Metastatic Liver Carcinoma in the Adrenal Gland (tissue), 2 donors: ENCODE measurements around the gene DHRSX.

- PRO-cap, 2 experiments: peak in 2 of 2 experiments; most common plus-strand start chrX:265103 (in 2); most common minus-strand start chrX:264963 (in 2)
Observed at GRCh38 chrX:264815-265381, 16.3 kb upstream of the PLCXD1 start.

GRCh38 chrX:341128-341745 is 22.6 kb upstream of the GTPBP6 start:
- PRO-cap, 2 experiments: no peak in any of the 2 experiments

- PRO-cap, 2 experiments: peak in 2 of 2 experiments; most common plus-strand start chrX:1392905 (in 2); most common minus-strand start chrX:1392953 (in 2)
Observed at GRCh38 chrX:1392259-1393222, 628 bp upstream of the SLC25A6 start.

GRCh38 chrX:1420866-1421377 is 29.0 kb upstream of the SLC25A6 start:
- PRO-cap, 2 experiments: no peak in any of the 2 experiments

DNA sequence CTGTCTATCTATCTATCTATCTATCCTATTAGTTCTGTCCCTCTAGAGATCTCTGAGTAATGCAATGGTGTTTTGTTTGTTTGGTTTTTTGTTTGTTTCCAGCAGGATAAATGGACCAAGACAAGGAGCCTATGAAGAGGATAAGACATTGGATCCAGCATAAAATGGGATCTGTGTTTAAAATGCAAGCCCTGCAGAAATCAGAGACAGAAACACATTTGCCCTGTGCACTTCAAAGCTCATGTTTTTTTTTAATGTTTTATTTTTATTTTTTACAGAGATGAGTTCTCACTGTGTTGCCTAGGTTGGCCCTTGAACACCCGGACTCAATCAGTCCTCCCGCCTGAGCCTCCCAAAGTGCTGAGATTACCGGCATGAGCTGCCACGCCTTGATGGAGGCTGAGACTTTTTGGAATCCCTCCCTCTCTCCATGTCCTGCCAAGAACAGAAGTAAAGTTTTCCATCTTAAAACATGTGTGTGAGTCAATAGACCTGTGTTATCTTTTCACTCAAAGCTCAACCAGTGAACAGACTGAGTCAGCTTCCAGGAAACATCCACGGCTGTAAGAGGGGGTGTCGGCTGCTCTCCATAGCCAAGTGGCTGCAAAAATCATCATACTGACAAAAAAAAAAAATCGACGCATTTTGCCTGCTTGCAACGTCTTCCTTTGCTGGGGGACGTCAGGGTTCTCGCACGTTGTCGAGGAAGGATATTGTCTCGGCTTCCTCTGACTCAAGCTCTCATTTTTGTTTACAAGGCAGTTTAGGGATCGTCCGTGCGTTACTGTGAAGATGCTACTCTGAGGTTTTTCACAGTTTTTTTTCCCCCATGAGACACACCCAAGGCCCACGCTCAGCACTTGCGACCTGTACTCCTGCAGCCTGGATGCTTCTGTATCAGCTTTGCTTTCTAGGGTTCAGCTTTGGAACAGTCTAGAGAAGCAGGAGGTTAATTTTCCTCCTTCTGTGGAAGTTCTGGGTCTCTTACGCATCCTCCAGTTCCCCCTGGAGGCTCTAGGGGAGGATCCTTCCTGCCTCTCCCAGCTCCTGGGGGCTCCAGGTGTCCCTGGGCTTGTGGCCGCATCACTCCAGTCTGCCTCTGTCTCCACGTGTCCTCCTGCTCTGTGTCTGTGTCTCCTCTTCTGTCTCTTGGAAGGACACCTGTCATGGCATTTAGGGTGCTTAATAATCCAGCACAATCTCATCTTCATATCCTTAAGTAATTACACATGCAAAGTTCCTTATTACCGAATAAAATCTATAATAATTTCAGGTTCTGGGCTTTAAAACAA is 10.1 kb upstream of the ASMTL start:
- PRO-cap, 2 experiments: no peak in any of the 2 experiments

- PRO-cap, 2 experiments: no peak in any of the 2 experiments
Observed at GRCh38 chrX:1502103-1502863, 34.7 kb downstream of the P2RY8 start.

DNA sequence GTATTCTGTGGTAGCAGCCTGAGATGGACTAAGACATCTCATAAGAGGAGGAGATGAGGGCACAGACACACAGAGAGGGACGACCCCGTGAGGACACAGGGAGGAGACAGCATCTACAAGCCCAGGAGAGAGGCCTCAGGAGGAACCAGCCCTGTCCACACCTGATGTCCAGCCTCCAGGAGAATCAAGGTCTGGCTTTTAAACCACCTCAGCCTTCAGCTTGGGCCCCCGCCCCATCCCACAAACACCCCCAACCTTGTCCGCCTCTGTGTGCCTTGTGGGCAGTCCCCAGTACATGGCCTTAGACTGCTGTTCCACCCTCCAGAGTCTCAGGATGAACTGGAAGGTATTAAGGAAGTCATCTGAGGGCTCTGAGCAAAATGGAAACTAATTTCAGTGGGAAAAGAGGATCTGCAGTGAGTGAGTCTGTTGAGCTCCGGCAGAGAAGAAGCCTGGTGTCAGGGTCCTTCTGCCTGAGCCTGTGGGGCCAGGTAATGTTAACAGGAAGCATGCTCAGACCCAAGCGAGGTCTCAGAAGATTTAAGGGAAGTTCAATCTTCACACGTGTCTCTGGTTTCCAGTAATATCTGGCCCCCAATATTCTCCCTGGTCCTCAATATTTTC is 19.7 kb downstream of the P2RY8 start:
- PRO-cap, 2 experiments: no peak in any of the 2 experiments

DNA sequence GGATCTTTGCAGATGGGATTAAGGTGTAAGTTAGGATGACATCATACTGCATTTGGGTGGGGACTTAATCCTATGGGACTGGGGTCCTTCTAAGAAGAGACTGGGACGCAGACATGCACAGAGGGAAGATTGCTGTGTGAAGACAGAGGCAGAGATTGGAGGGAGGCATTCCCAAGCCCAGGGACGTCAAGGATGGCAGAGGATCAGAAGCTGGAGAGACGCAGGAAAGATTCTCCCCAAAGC is 11.8 kb downstream of the P2RY8 start:
- PRO-cap, 2 experiments: no peak in any of the 2 experiments

GRCh38 chrX:1525528-1526514 is 11.2 kb downstream of the P2RY8 start:
- PRO-cap, 2 experiments: no peak in any of the 2 experiments

GRCh38 chrX:1554901-1555375 is 18.0 kb upstream of the P2RY8 start:
- PRO-cap, 2 experiments: no peak in any of the 2 experiments

GRCh38 chrX:1828742-1828941 is 213.8 kb downstream of the ASMT start:
- PRO-cap, 2 experiments: no peak in any of the 2 experiments

GRCh38 chrX:1835109-1835603 is 220.3 kb downstream of the ASMT start:
- PRO-cap, 2 experiments: no peak in any of the 2 experiments

DNA sequence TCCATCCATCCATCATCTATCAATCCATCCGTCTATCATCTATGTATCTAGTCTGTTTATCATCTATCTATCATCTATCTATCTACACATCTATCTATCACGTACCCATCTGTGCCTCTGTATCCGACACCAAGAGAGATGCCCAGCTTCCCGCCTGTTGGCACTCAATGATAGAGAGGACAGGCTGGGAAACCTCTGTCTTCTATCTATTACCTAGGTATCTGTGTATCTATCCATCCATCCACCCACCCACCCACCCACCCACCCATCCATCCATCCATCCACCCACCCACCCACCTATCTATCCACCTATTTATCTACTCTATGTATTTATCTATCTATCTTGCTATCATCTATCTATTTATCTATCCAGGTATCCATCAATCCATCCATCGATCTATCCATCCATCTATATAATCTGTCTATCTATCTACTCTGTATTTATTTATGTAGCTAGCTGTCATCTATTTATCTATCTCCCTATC is 307.3 kb downstream of the DHRSX start:
- PRO-cap, 2 experiments: no peak in any of the 2 experiments

GRCh38 chrX:2401827-2402483 is 98.8 kb downstream of the DHRSX start:
- PRO-cap, 2 experiments: no peak in any of the 2 experiments

GRCh38 chrX:2500760-2501513 is at the start of gene DHRSX:
TSS of gene DHRSX (minus strand) at chrX:2500976.
- PRO-cap, 2 experiments: peak in 2 of 2 experiments; most common plus-strand start chrX:2500915 (in 1); most common minus-strand start chrX:2500974 (in 2)

- PRO-cap, 2 experiments: peak in 2 of 2 experiments; most common plus-strand start chrX:2655259 (in 2)
Observed at GRCh38 chrX:2654638-2655989, 36.0 kb upstream of the CD99 start.

GRCh38 chrX:2708131-2708491 is 17.0 kb downstream of the CD99 start:
- PRO-cap, 2 experiments: no peak in any of the 2 experiments

GRCh38 chrX:2863843-2864980 is 35.5 kb downstream of the GYG2 start:
- PRO-cap, 2 experiments: no peak in any of the 2 experiments

DNA sequence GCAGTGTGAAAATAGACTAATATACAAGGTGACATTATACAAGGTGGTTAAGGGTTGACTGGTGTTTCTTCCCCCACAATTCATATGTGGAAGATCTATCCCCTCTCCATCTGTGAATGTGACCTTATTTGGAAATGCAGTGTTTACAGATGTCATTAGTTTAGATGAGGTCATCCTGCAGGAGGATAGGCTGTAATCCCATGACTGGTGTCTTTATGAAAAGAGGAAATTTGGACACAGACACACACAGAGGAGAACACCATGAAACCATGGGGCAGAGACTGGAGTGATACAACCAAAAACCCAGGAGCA is 27.4 kb downstream of the ARSD start:
- PRO-cap, 2 experiments: no peak in any of the 2 experiments

DNA sequence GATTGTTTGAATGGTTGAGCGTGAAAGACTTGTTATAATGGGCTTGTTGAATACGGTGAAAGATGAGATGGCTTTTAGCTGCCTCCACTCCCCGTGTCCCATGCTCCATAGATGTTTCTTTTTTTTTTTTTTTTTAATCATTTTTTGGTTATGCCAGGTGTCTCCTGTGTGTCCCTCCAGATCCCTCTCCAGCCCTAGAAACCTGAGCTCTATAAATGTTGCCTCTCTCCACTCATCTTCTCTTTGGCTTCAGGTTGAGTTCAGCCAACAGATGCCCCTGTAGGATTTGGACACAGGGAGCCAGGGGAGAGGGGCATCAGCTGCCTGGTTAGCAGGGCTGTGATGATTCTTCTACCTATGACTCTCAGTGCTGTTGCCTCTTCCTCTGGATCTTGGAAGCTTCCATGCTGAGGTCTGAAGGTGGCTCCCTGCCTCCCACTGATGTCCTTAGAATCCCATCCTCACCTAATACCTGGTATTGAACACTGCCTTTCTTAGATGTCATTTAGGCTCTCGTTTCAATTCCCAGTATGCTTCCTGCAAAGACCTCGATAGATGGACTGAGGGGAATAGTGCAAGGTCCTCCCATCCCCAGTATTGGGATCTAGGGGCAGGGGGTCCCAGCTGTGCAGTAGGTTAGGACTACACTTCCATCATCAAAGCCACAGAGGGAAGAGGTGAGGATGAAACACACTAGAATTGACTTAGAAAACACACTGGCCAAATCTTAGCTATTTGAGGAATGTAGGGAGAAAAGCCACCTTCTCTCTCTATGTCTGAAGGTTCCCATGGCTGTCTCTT is 24.2 kb downstream of the ARSD start:
- PRO-cap, 2 experiments: no peak in any of the 2 experiments